Osteoblast (primary cell): Measurements from ENCODE around the gene HMCN2.

DNA sequence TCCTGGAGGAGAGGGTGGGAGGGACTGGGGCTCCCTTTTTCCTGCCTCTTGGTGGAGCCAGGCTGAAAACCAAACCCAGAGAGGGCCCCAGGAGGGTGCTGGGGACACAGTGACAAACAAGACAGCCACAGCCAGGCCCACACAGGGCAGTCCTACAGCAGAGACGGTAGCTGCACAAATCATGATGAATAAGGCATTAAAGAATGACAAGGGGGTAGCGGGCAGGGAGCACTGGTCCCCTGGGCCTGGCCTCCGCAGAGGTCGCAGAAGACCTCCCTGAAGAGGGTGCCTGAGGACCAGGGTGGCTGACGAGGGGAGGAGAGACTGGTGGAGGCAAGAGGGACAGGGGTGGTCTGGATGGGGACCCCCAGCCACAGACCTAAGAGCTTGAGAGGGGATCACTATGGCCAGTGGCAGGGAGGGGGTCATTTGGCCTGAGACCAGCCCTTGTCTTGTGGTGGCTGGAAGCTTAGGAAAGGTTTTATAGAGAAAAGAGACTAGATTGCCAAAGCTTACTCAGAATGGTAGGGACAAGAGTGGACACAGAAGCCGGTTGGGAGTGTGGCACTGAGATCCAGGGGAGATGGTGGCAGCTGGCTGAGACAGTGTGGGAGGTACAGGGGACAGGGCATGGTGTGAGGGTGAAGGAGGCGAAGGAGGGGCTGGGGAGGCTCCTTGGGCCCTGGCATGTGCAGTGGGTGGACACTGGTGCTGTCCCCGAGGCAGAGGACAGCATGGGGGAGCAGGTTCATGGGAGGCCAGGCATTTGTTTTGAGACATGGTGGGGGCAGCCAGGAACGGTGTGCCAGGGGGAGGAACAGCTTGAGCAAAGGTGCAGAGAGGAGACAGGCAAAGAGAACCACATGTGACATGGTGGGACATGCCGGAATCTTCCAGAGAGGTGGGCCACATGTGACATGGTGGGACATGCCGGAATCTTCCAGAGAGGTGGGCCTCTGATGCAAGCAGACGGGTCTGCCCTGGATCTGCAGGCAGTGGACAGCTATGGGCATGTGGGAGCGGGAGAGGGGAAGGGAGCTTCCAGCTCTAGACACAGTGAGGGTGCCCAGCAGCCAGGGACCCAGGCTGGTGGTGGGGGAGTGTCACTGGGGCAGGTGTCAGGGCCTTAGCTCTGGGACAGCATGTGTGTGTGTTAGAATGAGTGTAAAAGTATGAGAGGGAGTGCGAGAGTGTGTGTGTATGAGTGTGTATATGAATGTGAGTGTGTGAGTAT lies 122.9 kb downstream of the C9orf50 start:
- CAGE, long polyA plus RNA = no peak
- RRBS = 86% methylated on average over 1 of the region's 14 CpGs

DNA sequence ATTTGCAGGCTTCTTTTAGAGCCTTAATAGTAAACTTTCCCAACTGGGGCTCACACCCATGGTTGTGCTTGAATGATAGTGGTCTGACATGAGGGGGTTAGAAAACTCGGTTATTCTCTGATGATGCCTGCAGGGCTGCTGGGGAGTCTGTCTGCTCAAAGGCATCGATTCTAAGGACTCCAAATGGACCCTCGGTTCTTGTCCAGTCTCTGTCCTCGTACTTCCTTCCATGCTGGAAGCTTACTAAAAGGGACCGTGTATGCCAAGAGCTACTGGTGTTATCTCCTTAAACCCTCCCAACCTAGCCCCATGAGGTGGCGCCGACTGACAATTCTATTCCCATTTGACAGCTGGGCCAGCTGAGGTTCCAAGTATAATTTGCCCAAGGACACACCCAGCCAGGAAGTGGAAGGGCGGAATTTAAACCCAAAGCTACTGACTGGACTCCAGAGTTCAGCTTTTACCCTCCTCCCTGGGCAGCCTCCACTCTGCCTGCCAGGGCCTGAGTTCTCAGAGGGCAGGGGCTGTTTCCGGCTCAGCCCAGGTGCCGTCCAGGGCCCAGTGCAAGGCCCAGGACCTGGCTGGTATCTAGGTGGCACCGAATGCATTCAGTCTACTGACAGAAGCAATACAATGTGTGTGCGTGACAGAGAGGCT lies 71.9 kb downstream of the C9orf50 start:
- CAGE, long polyA plus RNA = no peak
- RRBS = no CpG with 5 or more reads among the region's 12 CpGs

DNA sequence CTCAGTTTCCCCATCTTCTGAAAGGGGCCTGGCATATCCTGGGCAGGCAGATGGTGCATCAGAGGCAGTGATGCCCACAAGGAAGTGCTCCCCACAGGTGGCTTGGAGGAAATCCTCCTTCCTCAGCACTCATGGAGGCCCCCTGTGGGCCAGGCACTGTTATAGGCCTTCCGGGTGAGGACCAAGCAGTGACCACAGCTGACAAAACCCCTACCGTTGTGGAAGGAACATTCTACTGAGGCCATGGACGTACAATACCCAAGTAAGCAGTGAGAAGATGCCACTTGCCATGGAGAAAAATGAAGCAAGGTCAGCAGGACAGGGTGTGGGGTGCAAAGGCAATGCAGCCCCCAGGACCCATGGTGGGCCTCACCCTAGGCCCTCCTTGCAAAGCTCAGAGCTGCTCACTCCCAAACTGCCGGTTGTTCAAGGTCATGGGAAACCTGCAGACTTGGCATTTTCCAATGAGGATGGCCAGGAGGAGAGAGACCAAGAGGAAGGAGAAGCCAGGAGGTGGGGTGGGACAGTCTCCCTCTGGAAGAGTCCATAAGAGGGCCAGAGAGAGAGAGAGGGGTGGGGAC lies 51.2 kb downstream of the C9orf50 start:
- CAGE, long polyA plus RNA = no peak
- RRBS = no CpG with 5 or more reads among the region's 4 CpGs

DNA sequence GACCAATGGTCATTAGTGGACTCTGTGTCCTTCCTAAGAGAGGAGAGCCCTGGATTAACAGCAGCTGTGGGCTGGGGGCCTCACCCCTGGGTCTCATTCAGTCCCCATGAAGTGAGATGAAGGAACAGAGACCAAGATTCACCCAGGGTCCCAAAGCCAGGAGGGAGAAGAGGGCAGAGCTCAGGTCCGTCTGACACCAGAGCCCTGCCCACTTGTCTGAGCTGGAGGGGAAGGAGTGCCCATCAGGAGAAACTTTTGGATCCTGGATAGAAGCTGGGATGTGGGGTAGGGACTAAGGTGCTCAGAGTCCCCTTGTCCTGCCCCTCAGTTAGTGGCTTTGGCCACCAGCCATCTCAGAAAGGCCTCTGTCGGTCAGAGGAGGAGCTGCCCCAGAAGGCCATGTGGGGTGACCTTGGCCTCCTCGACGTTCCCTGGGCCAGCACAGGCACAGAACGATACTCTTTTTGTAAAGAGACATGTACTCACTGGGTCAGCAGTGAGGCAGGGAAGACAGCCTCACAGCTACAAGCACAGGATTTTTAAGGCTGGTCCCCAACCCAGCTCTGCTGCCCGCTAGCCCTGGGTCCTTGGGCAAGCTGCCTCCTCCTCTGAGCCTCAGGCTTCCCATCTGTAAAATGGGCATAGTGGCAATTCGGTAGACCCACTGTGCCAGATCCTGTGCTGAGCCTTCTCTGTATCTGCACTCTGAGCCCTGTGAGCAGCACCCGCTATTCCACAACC lies 49.5 kb downstream of the C9orf50 start:
- CAGE, long polyA plus RNA = no peak
- RRBS = no CpG with 5 or more reads among the region's 8 CpGs

DNA sequence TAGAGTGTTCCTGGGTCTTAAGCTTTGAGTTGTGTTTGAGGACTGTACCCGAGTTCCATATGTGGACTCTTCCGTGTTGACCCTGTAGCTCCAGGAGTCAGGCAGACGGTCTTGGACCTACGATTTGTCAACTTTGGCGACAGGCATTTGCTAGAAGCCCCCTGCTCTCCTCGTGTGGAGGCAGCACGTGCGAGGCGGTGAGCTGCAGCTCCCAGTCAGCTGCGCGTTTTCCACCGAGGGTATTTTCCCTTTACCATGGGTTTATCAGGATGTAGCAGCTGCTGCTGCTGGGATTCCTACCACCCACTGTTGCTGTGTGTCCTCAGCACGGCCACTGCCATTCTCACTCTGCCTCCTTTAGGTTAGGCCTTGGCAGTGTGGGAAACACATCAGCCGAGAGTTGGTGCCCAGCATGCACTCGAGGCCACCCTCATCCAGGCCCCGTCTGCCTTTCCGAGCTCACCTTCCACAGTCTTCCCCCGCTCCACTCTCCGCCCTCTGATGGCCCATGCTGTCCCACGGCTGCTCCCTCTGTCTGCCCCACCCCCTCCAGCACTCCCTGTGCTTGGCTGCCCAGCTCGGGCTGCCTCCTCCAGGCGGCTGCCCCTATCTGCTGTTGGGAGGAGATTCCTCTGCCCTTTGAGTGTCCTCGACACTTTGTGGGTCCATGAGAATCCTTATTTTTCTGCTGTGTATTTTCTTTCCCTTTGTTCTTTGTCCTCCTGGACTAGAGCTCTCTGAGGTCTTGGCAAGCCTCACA lies 4.8 kb downstream of the NTMT1 start:
- CAGE, long polyA plus RNA = no peak
- RRBS = no CpG with 5 or more reads among the region's 23 CpGs

GRCh38 chr9:129698243-129698630 lies 32.8 kb downstream of the PRRX2 start:
- CAGE, long polyA plus RNA = no peak
- RRBS = no CpG with 5 or more reads among the region's 14 CpGs

GRCh38 chr9:129726122-129726497 lies 26.7 kb downstream of the PTGES start:
- CAGE, long polyA plus RNA = no peak
- RRBS = no CpG with 5 or more reads among the region's 3 CpGs

DNA sequence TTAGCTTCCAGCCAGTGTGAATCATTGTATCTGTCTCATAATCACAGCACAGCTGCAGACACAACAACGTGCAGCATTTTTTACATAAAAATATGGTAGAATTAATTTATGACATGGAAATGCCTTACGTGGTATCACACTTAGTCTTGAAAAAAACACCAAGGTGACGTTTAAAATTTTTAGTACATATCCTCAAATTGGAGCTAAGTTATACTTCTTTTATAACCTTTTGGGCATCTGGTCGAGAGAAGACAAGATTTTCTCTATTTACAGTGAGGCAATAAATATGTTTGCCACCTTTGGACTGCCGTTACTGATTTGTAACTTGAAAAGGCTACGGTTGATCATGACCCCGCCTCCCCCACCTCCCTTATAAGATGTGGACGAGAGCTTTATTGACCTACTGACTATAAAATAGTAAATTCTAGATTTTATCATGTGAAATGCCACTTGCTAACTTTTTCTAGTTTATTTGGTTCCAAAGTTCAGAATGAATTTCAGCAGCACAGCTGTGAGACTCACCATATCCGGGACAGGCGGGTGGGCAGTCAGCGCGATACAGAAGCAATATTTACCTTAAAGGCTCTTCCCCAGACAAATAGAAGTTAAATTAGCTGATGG lies 8.1 kb downstream of the TOR1B start:
- CAGE, long polyA plus RNA = no peak
- RRBS = no CpG with 5 or more reads among the region's 12 CpGs

DNA sequence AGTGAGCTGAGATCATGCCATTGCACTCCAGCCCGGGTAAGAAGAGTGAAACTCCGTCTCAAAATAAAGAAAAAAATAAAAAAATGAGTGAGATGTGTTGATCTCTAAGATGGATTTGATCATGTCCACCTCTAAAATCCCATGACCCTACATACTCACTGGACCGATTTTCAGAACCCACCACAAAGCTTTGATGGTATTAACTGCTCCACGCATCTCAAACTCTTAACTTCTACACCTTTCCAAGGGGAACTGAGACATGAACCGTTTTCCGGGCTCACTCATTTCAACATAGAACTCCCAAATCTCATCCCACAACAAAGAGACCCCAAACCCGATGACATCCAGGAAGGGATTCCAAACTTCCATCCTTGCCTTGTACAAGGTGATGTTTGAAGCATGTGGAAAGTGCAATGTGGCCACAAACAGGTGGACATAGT lies 1.7 kb downstream of the TOR1A start:
- CAGE, long polyA plus RNA = no peak
- RRBS = no CpG with 5 or more reads among the region's 7 CpGs

GRCh38 chr9:129988852-129989489 lies 54.0 kb downstream of the FNBP1 start:
- CAGE, long polyA plus RNA = no peak
- RRBS = no CpG with 5 or more reads among the region's 8 CpGs

- CAGE, long polyA plus RNA = no peak
- RRBS = no CpG with 5 or more reads among the region's 8 CpGs
Measured at GRCh38 chr9:129990253-129991145, 52.5 kb downstream of the FNBP1 start.

- CAGE, long polyA plus RNA = no peak
- RRBS = no CpG with 5 or more reads among the region's 4 CpGs
Measured at GRCh38 chr9:130000379-130000719, 42.6 kb downstream of the FNBP1 start.

DNA sequence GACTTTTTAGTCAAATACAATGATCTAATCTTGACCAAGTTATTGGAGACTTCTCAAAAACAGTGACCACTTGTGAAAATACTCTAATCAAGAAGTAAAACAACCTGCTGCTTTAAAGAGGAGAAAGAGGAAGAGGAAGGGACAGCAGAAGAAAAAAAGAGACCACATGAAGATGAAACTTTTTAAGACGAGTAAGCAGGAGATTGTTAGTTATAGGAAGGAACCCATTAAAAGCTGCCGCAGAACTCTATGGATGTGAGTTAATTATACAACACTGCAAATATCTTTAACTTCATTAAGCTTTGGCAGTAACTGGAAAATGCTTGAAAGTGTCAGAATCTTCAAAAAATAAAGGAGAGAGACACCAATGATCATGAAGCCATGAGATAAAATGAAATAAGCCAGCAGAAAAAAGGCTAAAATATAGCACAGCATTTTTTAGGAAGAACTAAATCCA lies 2.4 kb upstream of the FNBP1 start:
- CAGE, long polyA plus RNA = no peak
- RRBS = no CpG with 5 or more reads among the region's 2 CpGs

- CAGE, long polyA plus RNA = no peak
- RRBS = 4% methylated on average over 10 of the region's 47 CpGs
Measured at GRCh38 chr9:130173034-130174112, 1.2 kb downstream of the NCS1 start.

GRCh38 chr9:130182860-130183725 lies 10.9 kb downstream of the NCS1 start:
- CAGE, long polyA plus RNA = no peak
- RRBS = no CpG with 5 or more reads among the region's 13 CpGs

- CAGE, long polyA plus RNA = no peak
- RRBS = no CpG with 5 or more reads among the region's 19 CpGs
Measured at GRCh38 chr9:130201345-130202134, 29.3 kb downstream of the NCS1 start.

GRCh38 chr9:130235613-130236340 lies 29.8 kb upstream of the HMCN2 start:
- CAGE, long polyA plus RNA = no peak
- RRBS = 77% methylated on average over 2 of the region's 35 CpGs

GRCh38 chr9:130242520-130243510 lies 22.7 kb upstream of the HMCN2 start:
- CAGE, long polyA plus RNA = no peak
- RRBS = no CpG with 5 or more reads among the region's 30 CpGs

DNA sequence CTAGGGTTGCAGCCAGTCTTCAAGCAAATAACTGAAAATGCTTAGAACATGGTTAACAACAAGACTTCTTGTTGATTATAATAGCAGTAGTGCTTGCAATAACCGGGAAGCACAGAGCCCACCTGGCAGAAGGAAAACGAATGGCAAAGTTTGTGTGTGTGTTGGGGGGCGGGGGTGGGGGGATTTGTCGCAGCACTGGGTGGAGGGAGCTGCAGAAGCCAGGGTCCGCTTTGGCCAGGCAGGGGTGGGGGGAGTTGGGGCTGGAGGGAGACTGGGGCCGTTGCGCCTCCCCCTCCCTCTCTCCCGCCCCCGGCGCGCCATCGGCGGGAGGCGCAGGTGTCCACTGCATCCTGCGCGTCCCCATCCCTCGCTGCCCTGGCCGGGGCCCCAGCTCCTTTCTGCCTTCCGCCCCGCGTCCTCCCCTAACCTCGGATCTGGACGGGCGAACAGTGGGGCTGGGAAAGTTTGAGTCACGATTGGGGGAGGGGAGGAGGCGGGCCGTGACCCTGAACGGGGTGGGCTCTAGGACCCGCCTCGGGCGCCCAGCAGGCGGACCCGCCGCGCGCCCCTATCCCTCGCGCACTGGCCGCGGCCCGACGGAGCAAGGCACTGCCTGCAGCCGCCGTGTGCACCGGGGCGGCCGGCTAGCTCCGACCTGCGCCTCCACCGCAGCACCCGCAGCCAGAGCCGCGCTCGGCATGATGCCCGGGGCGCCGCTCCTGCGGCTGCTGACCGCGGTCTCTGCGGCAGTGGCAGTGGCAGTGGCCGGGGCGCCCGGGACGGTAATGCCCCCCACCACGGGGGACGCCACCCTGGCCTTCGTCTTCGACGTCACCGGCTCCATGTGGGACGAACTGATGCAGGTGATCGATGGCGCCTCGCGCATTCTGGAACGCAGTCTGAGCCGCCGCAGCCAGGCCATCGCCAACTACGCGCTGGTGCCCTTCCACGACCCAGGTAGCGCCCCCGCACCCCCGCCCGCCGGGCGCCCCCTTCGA lies at the start of gene HMCN2:
TSS of gene HMCN2 (plus strand) at position 580 of the 998 bp plus-strand sequence.
- CAGE, long polyA plus RNA = no peak
- RRBS = 2% methylated on average over 34 of the region's 90 CpGs

GRCh38 chr9:130267796-130268396 lies 2.3 kb downstream of the HMCN2 start:
- CAGE, long polyA plus RNA = no peak
- RRBS = no CpG with 5 or more reads among the region's 9 CpGs